Astrocyte (in vitro differentiated cells and primary cell): ENCODE measurements around a stretch of chr1.

GRCh38 chr1:30191161-30191401, 532.3 kb downstream of the MATN1 start:
- PRO-cap, result no peak
- RRBS, 2 experiments, result no CpG with 5 or more reads among the region's 1 CpG

GRCh38 chr1:30438276-30438614, 285.1 kb downstream of the MATN1 start:
- PRO-cap, result no peak
- RRBS, 2 experiments, result 37% methylated on average over 1 of the region's 9 CpGs; no CpG with 5 or more reads in 1 of the 2 experiments

GRCh38 chr1:30729363-30730026, 6.1 kb upstream of the MATN1 start:
- PRO-cap, result no peak
- RRBS, 2 experiments, result no CpG with 5 or more reads among the region's 14 CpGs

DNA sequence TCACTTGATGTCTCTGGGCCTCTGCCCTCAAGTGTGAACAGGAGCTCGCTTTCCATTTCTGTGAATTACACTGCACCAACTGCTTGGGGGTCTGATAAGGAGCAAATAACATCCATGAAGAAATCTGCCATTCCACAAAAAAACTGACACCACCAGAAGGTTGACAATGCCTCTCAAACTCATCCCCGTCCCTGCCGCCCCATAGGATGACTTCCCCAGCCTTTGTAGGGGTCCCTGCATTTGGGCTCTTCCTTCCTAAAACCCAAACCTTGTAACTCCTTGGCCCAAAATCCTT, 7.5 kb upstream of the MATN1 start:
- PRO-cap, result no peak
- RRBS, 2 experiments, result no CpG with 5 or more reads among the region's 3 CpGs

- PRO-cap, result no peak
- RRBS, 2 experiments, result no CpG with 5 or more reads among the region's 10 CpGs
Observed at GRCh38 chr1:30751186-30751813, 6.3 kb downstream of the LAPTM5 start.

GRCh38 chr1:30760587-30761214, 3.1 kb upstream of the LAPTM5 start:
- PRO-cap, result no peak
- RRBS, 2 experiments, result no CpG with 5 or more reads among the region's 18 CpGs

DNA sequence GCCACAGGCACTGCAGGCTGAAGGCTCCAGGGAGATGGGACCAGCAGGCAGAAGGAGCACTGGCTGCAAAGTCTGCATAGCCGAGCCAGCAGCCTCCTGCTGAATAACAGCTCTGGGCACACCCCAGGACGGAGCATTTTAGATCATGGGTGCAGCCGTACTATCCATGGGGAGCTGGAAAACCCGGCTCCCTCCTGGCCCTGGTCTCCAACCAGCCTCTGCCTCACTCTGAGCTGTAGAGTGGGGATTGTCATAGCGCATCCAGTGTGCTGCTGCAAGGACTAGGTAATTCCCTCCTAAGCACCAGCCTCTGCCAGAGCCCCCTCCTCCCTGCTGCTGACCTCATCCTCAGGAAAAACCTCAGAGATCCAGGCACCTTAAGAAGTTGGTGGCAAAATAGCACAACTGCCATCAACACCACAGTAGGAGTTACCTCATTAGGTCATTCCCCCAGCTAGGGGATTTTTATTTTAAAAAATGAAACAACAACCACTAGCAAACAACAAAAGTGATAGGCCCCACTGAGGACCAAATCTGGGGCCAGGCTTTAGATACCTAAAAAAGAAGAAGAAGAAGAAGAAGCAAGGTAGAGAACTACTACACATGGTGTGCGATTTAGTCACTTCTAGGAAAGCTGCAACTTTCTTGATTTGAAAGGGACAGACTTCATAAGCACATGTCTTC, 5.0 kb upstream of the LAPTM5 start:
- PRO-cap, result no peak
- RRBS, 2 experiments, result no CpG with 5 or more reads among the region's 6 CpGs

- PRO-cap, result no peak
- RRBS, 2 experiments, result no CpG with 5 or more reads among the region's 10 CpGs
Observed at GRCh38 chr1:30779482-30779993, 22.0 kb upstream of the LAPTM5 start.

GRCh38 chr1:30912817-30913413, 4.4 kb upstream of the SDC3 start:
- PRO-cap, result no peak
- RRBS, 2 experiments, result 81 to 87% methylated on average over 1 of the region's 6 CpGs

- PRO-cap, result no peak
- RRBS, 2 experiments, result no CpG with 5 or more reads among the region's 11 CpGs
Observed at GRCh38 chr1:30929988-30930721, 21.6 kb upstream of the SDC3 start.

- PRO-cap, result no peak
- RRBS, 2 experiments, result no CpG with 5 or more reads among the region's 4 CpGs
Observed at GRCh38 chr1:31012115-31013029, 53.1 kb downstream of the PUM1 start.

- PRO-cap, result no peak
- RRBS, 2 experiments, result no CpG with 5 or more reads among the region's 6 CpGs
Observed at GRCh38 chr1:31026049-31026678, 39.4 kb downstream of the PUM1 start.

- PRO-cap, result no peak
- RRBS, 2 experiments, result no CpG with 5 or more reads among the region's 14 CpGs
Observed at GRCh38 chr1:31059085-31059972, 6.2 kb downstream of the PUM1 start.

DNA sequence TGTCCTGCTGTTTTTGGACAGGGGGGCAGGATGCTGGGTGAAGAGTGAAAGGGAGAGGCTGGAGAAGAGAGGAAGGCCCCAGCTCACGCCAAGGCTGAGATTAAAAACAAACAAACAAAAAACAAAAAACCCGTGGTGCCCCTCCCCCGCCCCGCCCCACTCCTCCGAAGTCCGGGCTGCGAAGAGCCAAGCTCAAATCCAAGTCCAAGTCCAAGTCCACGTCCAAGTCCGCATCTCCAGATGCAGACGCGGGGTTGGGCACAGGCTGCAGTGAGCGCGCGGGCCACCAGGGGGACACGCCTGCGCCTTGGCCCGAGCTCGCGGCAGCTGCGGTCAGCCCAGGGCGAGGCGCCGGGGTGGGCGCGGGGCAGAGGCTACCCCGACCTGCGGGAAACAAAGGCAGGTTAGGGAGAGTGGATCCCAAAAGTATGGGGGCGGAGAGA, 58.3 kb downstream of the NKAIN1 start:
- PRO-cap, result no peak
- RRBS, 2 experiments, result 0 to 13% methylated on average over 4 to 5 of the region's 28 CpGs

DNA sequence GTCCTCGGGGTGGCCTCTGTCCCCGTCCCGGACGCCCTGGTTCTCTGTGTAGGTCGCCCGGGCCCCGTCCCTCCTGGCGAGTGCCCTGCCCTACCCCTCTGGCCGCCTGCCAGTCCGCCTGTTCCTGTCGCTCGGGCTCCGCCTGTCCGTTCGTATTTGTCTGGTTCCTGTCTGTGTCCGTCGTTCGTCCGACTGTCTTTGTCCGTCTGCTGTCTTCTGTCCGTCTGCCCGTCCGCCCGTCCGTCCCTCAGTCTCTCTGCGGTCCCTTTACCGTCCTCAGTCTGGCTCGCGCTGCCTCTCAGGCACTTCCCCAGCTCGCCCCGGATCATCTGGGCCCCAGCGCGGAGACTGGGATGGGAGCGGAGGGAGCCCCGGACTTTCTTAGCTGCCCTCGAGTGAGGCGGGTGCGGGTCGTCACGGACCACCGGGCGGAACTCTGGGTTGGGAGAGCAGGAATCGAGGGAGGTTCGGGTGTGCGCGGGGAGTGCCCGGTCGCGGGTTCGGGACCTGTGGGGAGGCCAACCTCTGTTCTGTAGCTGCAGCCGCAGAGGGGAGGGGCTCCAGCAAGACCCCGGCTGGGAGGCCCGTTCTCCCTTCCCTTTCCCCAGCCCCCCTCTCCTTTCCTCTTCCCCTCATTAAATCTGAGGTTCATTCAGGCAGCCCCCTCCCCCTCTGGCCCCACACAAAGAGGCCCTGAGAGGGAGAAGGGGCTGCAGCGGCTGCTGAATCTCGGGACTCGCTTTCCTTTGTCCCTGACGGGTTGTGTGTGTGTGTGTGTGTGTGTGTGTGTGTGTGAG, 846 bp downstream of the SERINC2 start:
- PRO-cap, result no peak
- RRBS, 2 experiments, result 3 to 4% methylated on average over 25 of the region's 57 CpGs

DNA sequence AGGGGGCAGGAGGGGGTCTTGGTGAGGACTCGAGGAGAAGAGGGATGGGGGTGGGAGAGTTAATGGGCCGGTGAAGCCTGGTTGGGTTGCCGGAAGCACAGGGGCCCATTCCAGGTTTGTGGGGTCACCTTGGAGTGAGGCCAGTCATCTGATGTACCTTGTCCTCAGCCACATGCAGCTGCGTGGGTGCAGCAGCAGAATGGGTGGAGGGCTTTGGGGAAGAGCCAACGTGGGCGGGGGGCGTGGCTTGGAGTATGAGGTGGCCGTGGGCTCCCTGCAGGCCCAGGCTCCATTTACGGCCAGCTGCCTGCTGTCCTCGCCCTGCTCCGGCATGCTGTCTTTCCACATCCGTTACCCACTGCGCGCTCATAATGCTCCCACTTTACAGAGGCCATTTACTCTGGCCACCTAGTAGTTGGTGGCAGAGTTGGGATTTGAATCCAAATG, 27.8 kb upstream of the TINAGL1 start:
- PRO-cap, result no peak
- RRBS, 2 experiments, result no CpG with 5 or more reads among the region's 14 CpGs

DNA sequence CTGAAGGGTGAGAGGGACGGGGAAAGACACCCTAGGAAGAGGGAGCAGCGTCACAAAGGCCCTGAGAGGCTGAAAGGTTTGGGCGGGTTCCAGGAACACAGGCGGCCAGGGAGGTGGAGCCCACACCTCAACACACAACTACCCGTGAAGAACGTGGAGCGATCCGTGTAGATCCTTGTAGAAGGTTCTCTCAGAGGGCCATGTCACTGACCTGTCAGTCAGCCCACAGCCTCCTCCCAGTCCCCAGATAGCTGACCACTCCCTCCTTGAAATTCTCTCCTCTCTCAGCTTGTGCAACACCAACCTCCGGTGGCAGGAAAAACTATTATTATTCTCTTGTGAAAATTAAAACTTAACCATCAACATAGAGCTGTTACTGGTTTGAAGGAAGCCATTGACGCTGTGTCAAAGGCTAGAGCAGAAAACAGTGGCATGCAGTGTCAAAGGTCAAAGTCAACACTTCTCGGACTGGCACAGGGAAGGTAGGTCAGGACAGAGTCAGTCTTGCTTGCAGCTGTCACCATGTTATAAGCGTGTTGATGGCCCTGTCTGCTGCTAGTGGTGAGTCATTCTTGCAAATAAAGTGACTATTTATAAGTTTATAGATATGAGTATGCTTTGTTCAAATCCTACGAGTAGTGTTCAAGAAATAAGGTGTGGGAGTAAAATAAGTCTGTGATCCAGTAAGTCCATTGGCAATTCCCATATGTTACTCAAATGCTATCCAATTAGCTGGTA, 26.7 kb upstream of the TINAGL1 start:
- PRO-cap, result no peak
- RRBS, 2 experiments, result no CpG with 5 or more reads among the region's 13 CpGs

GRCh38 chr1:31637770-31638421, 6.8 kb downstream of the PEF1 start:
- PRO-cap, result no peak
- RRBS, 2 experiments, result no CpG with 5 or more reads among the region's 3 CpGs

- PRO-cap, result no peak
- RRBS, 2 experiments, result no CpG with 5 or more reads among the region's 9 CpGs
Observed at GRCh38 chr1:31648828-31649402, 4.2 kb upstream of the PEF1 start.

- PRO-cap, result no peak
- RRBS, 2 experiments, result 65% methylated on average over 6 of the region's 8 CpGs; no CpG with 5 or more reads in 1 of the 2 experiments
Observed at GRCh38 chr1:31692638-31693085, 11.2 kb downstream of the COL16A1 start.